ENCODE measurements around the genes CLCF1 and PPP1CA.

GRCh38 chr11:66956514-66957448 lies 1.4 kb downstream of the PC start:
- RRBS, result no CpG with 5 or more reads among the region's 20 CpGs

GRCh38 chr11:66967609-66968019 lies 7.5 kb upstream of the C11orf86 start:
- RRBS, result no CpG with 5 or more reads among the region's 5 CpGs

- RRBS, result no CpG with 5 or more reads among the region's 16 CpGs
Measured at GRCh38 chr11:66976033-66976712, 1.1 kb downstream of the C11orf86 start.

DNA sequence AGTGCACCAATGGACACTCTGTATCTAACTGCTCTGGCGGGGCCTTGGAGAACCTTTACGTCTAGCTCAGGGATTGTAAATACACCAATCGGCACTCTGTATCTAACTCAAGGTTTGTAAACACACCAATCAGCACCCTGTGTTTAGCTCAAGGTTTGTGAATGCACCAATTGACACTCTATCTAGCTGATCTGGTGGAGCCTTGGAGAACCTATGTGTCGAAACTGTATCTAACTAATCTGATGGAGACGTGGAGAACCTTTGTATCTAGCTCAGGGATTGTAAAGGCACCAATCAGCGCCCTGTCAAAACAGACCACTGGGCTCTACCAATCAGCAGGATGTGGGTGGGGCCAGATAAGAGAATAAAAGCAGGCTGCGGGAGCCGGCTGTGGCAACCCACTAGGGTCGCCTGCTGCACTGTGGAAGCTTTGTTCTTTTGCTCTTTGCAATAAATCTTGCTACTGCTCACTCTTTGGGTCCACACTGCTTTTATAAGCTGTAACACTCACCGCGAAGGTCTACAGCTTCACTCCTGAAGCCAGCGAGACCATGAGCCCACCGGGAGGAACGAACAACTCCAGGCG lies 14.3 kb downstream of the C11orf86 start:
- RRBS, result no CpG with 5 or more reads among the region's 15 CpGs

DNA sequence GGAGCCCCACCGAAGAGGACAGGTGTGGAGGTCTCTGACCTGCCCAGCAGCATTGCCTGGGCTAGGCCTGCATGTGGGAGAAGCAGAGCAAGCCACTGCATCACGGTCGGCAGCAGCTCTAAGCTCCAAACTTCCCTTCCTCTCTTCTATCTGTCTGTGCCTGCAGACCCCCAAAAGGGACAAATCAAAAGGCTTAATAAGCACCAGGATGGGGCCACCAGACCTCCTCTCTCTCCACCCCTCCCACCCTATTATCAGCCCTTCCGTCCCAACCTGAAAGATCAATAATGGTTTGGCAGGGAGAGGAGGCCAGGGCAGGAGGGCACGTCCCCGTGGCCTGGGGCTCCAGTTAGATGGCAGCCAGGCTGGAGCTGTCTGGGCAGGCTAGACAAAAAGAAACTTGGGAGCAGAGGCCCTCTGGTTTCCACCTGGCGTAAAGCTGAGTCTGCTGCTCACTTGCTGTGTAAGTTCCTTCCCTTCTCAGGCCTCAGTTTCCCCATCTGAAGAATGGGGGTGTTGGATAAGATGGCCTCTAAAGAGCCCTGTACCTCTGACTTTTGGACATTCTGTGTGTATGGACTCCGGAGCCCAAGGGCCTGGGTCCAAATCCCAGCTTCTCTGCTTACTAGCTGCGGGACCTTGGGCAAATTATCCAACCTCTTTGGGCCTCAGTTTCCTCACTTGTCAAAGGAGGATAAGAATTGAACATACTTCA lies 3.8 kb upstream of the RHOD start:
- RRBS, result no CpG with 5 or more reads among the region's 9 CpGs

- RRBS, result 20% methylated on average over 4 of the region's 53 CpGs
Measured at GRCh38 chr11:67071243-67072138, 14.8 kb downstream of the RHOD start.

GRCh38 chr11:67120181-67120797 lies 1.2 kb downstream of the KDM2A start:
- RRBS, result 2% methylated on average over 7 of the region's 25 CpGs

DNA sequence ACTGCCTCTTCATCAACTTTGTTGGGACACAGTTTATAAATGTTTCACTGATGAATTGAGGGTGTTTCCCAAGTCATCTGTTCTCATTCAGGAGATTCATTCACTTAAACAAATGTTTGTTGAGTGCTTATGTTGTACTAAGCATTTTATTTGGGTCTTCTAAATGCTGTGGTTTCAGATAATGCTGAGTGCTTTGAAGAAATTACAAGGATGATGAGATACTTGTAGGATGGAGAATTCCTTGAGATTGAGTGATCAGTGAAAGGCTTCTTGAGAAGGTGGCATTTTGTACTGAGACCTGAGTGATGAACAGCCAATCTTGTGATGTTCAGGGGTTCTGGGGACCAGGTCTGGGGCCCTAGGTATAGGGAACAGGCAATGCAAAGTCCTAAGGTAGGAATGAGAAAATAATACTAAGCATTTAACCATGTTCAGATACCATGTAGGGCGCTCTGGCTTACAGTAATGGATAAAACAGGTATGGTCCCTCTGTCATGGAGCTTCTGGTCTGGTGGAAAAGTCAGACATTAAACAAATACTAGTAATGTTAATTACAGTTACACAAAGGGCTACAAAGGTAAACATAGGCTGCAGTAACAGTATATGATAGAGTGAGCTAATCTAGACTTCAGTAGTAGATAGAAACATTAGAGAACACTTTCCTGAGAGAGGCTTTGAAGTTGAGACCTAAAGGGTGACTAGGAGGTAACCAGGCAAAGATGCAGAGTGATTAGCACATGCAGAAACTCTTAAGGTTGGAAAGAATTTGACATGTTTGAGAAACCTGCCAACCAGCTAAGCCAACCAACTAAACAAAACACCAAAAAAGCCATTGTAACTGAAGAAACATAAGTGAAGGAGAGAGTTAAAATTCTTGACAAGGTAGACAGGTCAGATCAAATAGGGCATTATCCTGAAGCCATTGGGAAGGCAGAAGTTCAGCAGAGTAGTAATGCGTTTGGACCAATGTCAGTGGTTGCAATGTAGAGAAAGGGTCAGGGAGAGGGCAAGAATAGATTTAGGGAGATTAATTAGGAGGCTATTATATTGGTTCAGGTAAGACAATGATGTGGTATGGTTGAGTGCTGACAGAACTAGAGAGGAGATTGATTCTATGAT lies 17.6 kb downstream of the KDM2A start:
- RRBS, result no CpG with 5 or more reads among the region's 2 CpGs

- RRBS, result no CpG with 5 or more reads among the region's 4 CpGs
Measured at GRCh38 chr11:67179747-67180375, 60.8 kb downstream of the KDM2A start.

- RRBS, result no CpG with 5 or more reads among the region's 20 CpGs
Measured at GRCh38 chr11:67269105-67270076, 3.1 kb downstream of the GRK2 start.

DNA sequence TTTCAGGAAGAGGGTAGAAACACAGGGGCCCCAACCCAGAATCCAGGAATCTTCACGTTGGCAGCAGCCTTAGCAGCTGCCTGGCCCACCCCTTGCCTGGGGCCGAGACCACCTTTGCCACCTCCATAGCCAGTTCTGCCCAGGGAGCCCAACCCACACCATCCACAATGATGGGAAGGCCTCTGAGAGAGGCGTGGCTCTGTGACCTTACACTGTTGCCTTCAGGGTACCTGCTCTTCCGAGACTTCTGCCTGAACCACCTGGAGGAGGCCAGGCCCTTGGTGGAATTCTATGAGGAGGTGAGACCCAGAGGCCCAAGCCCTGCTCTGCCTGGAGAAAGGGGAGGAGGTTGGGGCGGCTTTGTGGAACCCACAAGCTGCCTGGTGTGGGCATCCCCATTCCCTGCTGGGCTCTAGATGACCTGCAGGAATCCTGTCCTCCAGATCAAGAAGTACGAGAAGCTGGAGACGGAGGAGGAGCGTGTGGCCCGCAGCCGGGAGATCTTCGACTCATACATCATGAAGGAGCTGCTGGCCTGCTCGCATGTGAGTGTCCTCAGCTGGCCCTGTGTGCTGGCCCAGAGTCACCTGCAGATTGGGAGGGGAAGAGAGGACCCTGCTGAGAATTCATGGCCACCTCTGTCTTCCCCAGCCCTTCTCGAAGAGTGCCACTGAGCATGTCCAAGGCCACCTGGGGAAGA lies 10.0 kb upstream of the ANKRD13D start:
- RRBS, result no CpG with 5 or more reads among the region's 13 CpGs

DNA sequence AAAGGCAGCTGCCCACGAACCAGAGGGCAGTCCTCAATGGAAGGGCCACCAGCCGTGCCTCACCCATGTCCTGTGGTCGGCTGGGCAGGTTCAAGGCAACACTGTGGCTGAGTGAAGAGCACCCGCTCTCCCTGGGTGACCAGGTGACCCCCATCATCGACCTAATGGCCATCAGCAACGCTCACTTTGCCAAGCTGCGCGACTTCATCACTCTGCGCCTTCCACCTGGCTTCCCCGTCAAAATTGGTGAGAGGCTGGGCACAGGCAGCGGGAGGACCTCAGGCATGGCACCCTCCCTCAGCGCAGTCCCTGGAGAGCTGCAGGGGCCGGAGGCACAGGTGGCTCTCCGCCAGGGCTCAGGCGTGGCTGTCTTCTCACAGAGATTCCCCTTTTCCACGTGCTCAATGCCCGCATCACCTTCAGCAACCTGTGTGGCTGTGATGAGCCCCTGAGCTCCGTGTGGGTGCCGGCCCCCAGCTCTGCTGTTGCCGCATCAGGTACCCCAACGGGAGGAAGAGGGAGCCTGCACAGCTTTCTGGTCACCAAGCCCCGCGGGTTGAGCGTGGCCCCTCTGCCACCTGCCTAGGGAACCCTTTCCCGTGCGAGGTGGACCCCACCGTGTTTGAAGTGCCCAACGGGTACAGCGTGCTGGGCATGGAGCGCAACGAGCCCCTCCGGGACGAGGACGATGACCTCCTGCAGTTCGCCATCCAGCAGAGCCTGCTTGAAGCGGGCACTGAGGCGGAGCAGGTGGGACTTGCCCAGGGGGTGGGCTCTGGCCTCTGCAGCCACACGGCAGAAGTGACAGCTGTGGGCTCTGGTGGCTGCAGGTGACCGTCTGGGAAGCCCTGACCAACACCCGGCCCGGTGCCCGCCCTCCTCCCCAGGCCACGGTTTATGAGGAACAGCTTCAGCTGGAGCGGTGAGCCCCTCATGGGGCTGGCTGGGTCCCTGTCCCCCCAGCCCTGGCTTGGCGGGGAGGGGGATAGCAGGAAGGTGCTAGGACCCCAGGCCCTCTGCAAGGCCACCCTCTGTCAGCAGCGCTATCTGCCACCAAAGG lies 2.1 kb upstream of the SSH3 start:
- RRBS, result no CpG with 5 or more reads among the region's 46 CpGs

- RRBS, result no CpG with 5 or more reads among the region's 7 CpGs
Measured at GRCh38 chr11:67345069-67345647, 8.2 kb downstream of the POLD4 start.

- RRBS, result no CpG with 5 or more reads among the region's 6 CpGs
Measured at GRCh38 chr11:67354204-67355096, 1.1 kb upstream of the POLD4 start.

GRCh38 chr11:67373389-67374376 lies at the start of gene CLCF1:
Gene CLCF1, minus strand, starts transcription at chr11:67373598.
- RRBS, result 5% methylated on average over 14 of the region's 59 CpGs

DNA sequence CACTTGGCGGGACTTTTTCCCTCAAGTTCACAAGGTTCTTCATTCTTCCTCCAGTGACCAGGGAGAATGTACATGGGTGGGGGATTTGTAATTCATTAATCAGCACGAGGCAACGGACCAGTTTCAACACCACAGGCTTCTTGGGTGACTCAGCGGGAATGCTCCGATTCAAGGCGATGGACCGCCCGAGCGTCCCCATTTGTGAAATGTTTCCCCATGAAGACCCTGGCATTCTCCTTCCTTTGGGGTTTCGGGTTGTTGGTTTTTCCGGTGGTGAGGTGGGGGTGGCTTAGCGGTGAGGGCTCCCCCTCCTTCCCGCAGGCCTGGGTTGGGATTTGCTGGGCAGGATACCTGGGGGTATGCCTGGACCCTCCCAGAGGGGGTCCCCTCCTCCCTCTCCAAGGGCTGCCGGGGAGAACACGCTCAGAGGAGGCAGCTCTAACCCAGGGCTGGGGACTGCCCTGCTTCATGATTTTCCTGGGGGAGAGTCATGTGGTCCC lies 1.0 kb upstream of the CLCF1 start:
- RRBS, result no CpG with 5 or more reads among the region's 15 CpGs

GRCh38 chr11:67401276-67402357 lies at the start of gene PPP1CA:
Gene PPP1CA, minus strand, starts transcription at chr11:67401858.
- RRBS, result 2% methylated on average over 44 of the region's 94 CpGs

GRCh38 chr11:67410541-67411145 lies 4.8 kb upstream of the CARNS1 start:
- RRBS, result no CpG with 5 or more reads among the region's 16 CpGs

GRCh38 chr11:67431115-67431775 lies 3.0 kb downstream of the RPS6KB2 start:
- RRBS, result no CpG with 5 or more reads among the region's 15 CpGs

DNA sequence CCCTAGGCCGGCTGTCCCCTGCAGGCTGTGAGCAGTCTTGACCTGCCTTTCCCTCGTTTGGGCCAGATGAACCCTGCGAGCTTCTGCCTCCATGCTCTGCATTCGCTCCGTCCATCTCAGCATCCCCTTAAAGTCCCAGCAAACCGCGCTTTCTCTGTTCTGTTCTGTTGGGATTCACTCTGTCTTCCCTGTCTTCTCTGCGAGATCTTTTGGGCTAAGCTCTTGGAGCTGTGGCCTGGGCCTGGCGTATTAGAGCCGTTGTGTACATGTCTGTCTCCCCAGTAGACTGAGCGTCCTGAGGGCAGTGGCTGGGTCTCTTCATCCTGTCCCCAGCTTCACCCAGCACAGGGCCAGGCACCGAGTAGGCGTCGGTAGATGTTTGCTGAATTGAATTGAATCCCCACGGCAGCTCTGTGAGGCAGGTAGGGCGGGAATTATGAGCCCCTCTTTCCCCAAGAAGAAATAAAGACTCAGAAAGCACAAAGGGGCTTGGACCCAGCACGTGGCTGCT lies 3.8 kb downstream of the RPS6KB2 start:
- RRBS, result no CpG with 5 or more reads among the region's 17 CpGs

All from foreskin fibroblast (primary cell).